ENCODE data around the genes SPACA6, ZNF480 and ERVV-1.

- PRO-cap, result bidirectional peak, plus-strand start at chr19:51339266, minus-strand start at chr19:51339195
Measured at GRCh38 chr19:51338646-51339488, 3.1 kb downstream of the VSIG10L start.

- PRO-cap, result no peak
Measured at GRCh38 chr19:51456453-51457025, 1.7 kb downstream of the SIGLEC8 start.

DNA sequence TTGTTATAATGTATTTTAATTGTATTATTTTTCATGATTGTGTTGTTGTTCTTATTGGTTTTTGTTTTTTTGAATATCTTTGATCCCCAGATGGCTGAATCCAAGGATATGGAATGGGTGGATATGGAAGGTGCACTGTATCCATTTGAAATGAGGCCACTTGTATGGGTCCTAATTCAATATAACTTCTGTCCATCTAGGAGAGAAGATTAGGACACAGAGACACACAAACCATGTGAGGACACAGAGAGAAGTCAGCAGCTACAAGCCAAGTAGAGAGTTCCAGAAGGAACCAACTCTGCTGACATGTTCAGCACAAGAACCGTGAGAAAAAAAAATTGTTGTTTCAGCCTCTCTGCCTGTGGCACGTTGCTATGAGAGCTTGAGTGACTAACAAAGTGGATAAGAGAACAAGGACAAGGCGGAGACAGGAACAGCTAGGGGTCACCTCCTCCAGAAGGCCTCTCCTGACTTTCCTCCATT lies 5.5 kb upstream of the SIGLEC12 start:
- PRO-cap, result no peak

DNA sequence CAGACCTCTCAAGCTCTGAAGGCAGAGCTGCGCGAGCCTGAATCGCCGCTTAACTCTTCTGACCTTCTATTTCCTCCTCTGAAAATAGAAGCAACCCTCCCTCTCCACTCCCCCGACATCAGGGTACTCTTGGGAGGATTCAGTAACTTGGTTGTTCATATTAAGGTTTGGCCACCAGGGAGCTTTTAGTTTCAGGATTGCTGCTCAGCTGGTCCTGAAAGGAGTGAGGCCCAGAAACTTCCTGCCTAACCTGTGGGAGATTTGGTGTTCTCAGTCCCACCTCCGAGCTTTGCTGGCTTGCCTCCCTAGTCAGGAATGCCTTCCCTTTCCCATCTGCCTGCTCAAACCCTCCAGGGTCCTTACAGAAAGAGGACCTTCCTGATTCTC lies 27.7 kb downstream of the SIGLEC5 start:
- PRO-cap, result no peak

- PRO-cap, result unidirectional peak, minus-strand start at chr19:51690414; unidirectional peak, minus-strand start at chr19:51690453
Measured at GRCh38 chr19:51690181-51690708, 2.9 kb upstream of the SPACA6 start.

GRCh38 chr19:51690709-51691647 lies 2.2 kb upstream of the SPACA6 start:
- PRO-cap, result bidirectional peak, plus-strand start at chr19:51690964, minus-strand start at chr19:51690843; bidirectional peak, plus-strand start at chr19:51691416, minus-strand start at chr19:51691338

- PRO-cap, result no peak
Measured at GRCh38 chr19:51693138-51694261, at the start of gene SPACA6. TSS of gene SPACA6 (plus strand) at chr19:51693330.

DNA sequence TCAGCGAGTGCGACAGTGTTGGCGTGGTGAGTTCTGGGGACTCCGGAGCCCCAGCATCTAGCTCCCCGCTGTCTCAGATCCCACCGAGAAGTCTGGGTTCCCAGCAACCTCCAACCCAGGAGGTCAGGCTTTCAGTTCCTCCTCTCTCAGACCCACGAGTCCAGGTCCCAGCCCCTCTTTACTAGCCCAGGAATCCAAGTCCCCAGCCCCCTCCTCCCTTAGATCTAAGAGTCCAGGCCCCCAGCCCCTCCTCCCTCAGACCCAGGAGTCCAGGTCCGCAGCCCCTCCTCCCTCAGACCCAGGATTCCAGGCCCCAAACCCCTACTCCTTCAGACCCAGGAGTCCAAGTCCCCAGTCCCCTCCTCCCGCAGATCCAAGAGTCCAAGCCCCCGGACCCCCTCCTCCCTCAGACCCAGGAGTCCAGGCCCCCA lies 11.3 kb downstream of the SPACA6 start:
- PRO-cap, result no peak

- PRO-cap, result no peak
Measured at GRCh38 chr19:51764332-51764807, 3.4 kb downstream of the FPR2 start.

DNA sequence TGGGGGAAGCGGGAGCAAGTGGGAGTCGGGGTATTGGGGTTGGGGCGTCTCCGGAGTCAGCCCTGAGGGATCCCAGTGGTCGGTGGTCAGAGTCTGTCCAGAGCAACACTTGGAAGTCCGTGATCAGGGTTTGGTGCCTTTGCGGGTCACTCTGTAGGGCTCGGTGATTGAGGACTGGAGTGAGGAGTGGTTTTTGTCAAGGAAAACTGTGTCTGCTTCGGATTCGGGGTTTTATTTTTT lies 270 bp downstream of the ZNF613 start:
- PRO-cap, result no peak

- PRO-cap, result no peak
Measured at GRCh38 chr19:52028817-52029316, 688 bp upstream of the ZNF614 start.

DNA sequence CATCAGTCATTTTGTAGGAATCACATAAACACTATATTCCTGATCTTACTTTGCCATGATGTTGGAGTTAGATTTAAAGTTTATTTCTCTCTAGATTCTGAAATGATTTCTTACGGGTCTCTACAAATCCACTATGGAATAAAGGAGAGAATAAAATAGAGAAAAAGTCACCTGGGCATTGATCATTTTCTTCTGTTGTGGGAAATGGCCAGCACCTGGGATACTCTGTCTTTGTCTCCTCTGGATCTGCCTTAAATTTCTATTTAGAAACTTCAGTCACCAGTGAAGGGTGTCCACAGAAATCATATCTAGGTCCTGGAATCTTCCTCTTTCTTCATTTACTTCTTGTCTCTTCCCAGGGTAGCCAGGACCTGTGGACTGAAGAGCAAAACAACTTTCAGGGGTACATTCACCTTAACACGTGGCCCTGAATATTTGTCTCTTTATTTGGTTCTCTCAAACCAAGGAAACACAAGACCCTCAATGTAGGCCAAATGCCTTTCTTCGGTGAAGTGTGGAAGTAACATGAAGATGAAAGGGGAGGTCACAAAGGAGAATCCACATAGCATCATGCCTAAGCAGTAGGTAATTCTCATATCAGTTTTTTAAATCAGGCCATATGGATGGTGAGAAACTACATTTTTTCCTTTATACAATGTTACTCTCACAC lies 1.8 kb downstream of the ZNF432 start:
- PRO-cap, result no peak

DNA sequence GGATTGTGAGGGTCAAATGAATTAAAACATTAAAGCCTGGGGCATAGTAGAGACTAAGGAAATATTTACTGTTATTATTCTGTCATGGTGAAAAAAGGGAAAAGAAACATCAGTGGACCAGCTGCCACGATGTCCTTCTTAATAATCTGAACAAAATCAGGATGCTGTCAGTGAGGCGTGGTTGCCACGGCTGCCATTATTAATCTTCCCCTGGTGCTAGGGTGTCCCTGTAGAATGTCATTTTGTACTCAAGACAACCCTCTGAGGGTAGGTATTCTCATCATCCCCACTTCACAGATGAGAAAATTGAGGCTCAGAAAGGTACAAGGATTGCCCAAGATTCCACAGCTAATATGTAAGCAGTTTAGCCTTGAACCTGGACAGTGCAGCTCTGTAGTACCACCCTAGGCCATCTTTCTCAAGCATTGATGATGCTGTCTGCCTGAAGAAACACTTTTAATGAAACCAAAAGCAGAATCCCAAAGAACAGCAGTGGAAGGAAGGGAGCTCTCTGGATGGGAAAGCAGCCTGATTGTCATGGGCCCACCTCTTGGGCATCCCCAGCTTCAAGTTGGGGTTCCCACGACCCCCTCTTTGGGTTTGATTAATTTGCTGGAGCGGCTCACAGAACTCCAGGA lies 8.1 kb downstream of the PPP2R1A start:
- PRO-cap, result no peak

DNA sequence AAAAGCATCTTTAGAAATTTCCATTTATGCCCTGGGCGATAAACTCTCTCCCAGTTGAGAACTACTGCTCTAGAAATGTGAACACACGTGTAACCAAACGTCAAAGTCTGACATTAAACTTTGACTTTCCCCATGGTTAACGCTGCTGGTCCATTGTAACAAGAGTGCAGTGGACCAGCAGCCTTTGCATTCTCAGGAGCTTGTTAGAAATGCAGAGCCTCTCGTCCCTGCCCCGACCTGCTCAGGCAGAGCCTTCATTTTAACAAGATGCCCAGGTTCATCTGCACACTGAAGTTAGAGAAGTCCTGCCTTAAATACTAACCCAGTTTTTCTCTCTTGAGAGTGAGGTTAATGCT lies 37.8 kb downstream of the PPP2R1A start:
- PRO-cap, result no peak

GRCh38 chr19:52297093-52297388 lies at the start of gene ZNF480:
TSS of gene ZNF480 (plus strand) at chr19:52297169.
- PRO-cap, result bidirectional peak, plus-strand start at chr19:52297179, minus-strand start at chr19:52296998

DNA sequence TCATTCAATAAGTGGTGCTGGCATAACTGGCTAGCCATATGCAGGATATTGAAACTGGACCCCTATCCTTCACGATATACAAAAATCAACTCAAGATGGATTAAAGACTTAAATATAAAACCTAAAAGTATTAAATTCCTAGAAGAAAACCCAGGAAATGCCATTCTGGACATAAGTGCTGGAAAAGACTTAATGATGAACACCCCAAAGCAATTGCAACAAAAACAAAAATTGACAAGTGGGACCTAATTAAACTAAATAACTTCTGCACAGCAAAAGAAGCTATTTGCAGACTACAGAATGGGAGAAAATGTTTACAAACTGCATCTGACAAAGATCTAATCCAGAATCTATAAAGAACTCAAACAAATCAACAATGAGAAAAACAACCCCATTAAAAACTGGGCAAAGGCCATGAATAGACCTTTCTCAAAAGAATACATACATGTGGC lies 11.3 kb upstream of the ZNF610 start:
- PRO-cap, result no peak

GRCh38 chr19:52600664-52601646 lies 30.9 kb downstream of the ZNF701 start:
- PRO-cap, result bidirectional peak, plus-strand start at chr19:52601311, minus-strand start at chr19:52601125

DNA sequence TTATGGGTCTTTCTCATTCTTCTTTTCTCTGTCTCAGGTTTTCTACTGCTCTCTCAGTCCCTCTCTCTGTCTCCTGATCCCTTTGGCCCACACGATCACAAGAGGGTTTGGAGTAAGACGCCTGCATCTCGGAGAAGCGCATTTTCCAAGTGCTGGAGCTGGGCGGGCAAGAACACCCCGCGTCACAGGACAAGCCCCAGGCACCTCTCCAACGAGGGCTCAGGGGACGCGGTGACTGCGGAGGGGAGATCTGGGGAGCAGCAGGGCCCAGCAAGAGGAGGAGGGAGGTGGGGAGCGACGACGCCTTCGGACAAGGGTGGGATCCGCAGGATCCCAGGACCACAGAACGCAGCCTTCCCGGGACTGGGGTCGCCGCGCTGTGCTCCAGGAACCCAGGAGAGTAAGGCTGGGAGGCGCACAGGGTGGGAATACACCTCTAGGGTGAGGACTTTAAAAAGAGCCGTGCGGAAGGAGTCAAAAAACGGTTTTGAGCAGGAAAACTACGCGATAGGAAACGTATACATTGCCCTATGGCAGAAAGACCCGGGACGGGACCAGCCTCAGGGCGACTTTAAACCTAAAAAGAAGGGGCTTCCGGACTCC lies 487 bp downstream of the ZNF468 start:
- PRO-cap, result no peak

DNA sequence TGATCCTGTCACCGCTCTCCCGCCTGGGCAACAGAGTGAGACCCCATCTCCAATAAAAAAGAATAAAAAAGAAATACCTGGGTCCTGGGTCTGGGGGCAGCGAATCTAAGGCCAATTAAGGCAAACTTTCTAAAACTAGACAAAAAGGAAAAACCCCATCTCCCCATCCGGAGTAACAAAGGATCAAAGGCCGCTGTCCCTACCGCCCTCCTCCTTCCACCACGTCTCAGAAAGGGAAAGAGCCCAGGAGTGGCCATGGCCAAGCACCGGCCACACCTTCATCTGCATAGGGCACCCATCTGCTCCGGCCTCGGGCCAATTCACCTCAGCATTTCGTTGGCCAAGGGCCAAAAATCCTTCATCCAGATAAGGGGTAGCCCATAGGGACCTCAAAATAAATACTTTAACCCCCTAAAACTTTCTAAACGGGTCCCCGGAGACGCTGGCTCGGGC lies 750 bp downstream of the ZNF320 start:
- PRO-cap, result no peak

DNA sequence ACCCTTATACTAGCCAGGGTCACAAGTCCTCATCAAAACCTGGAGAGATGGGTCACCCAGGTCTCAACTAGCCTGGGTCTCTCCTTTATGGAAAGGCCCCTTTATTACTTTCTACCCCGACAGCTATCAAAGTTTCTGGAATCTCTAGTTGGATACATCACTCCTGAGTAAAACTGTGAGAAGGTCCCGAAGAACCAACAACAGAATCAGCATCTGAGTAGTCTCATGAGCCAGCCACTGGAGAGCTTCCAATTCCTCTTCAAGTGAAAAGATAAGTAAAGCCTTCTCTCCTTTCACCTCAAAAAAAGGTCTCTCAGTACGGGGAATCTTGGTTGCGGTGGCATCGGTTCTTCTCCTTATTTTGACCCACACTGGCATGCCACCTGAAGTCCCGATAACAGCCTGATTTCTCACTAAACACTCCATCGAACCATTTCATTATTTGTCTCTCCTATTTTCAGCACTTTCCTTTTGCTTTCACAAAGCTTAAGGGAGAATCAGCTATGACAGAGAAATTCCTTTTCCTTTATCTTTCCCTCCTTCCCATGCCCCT lies at the start of gene ERVV-1:
ERVV-1 (plus strand) TSS at position 334 of the 553 bp plus-strand sequence.
- PRO-cap, result no peak